ENCODE measurements around a stretch of chr5.

- PRO-cap, 10 experiments, result peak in 1 of 10 experiments; most common plus-strand start chr5:16521178 (in 1); most common minus-strand start chr5:16521054 (in 1)
Observed at GRCh38 chr5:16520689-16521326, 55.2 kb upstream of the ZNF622 start.

DNA sequence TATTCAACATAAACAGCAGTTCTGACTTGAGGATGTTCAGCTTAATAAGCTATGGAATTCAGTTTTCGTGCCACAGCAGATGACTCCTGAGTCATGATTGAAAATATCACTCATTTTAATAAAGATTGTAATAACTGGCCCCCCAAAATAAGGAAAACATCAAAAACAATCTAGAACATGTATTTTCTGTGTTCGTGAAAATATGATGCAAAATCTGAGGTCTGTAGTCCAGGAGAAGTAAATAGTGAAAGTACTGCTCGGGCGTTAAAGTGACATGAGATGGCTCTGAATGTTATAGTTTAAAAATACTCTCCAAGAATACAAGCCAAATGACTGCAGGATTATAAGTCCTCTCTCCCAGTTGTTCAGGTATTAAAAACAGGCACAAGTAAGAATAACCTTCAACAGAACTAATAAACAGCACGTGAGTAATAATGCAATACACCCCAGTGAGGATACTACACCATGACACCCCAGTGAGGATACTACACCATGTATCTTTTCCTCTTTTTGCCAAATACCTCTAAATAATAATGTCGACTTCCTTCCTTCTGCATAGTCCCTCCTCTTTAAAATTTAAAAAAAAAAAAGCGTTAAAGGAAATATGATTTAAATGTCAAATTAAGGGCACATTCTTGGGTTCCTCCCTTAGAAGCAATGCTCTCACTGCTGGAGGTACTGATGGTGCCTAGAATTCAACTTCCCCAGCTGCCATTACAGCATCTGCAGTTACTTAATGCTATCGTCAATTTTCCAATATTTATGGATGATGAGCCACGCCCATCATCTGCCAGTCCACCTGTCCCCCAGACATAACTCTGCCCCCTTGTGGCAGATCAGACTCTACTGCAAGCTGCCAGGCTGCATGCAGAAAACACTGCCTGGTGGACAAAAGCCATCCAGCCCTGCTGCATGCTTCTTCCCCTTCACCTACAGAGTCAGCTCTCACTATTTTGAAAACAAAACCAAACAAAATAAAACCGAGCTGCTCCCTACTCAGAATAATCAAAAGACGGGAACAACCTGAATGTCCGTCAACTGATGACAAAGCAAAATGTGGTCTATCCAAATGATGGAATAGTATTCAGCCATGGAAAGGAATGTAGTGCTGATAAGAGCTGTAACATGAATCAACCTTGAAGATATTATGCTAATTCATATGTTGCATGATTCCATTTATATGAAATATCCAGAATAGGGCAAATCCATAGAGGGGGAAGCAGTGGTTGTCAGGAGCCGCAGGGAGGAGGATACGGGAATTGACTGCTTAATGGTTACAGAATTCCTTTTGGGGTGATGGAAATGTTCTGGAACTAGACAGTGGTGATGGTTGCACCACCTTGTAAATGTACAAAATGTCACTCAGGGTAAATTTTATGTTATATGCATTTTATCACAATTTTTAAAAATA, 66.6 kb downstream of the RETREG1 start:
- PRO-cap, 10 experiments, result no peak in any of the 10 experiments

GRCh38 chr5:16617461-16618571, 1.0 kb upstream of the RETREG1 start:
- PRO-cap, 10 experiments, result no peak in any of the 10 experiments

DNA sequence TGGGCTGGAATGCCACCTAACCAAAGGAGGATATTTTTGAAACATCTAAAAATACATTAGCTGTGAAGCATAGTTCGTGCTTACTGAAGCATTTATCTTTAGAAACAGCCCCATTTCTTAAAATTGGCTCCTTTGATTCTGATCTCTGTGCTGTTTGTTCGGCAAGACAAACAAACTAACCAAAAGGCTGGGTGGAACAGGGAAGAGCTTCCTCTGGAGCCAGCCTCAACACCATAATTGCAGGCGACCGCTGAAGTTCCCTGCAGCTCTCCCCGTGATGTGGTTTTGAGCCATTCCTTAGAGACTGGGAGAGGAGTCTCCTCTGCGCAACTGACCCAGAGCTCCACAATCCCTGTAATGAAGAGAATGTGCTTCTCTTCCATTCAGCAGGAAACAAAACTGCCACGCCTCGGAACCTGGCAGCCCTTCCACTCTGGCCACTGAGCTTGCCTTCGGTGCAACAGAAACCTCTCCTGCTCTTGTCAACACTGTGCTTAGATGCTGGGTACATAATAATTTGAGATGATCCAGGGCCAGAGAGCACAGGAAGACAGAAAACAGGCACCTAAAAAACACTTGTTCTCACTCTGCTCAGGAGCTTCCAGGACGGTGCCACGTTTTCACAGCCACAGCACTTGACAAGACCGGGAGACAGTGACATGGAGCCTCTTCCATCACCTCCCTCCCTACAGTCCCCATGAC, 126.3 kb downstream of the MYO10 start:
- PRO-cap, 10 experiments, result peak in 3 of 10 experiments; most common plus-strand start position 536 of the sequence (in 1); most common minus-strand start position 359 of the sequence (in 3)

DNA sequence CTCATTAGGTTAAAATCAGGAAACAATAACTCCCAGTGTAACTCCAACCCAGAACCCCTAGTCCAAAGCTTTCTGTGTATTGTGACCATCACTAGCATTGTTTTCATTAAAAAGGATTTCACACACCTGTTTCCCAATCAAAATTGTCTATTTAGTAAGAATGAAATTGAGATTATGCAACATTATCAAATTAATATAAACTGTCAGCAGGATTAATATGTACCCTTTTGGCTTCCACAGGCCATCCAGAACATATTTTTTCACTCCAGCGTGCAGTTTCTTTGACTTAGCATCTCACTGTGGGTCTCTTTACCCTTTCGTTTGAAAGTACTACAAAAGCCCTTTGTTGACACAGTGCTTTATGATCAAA, 55.0 kb downstream of the MYO10 start:
- PRO-cap, 10 experiments, result no peak in any of the 10 experiments

GRCh38 chr5:16895233-16895764, 40.8 kb downstream of the MYO10 start:
- PRO-cap, 10 experiments, result no peak in any of the 10 experiments

DNA sequence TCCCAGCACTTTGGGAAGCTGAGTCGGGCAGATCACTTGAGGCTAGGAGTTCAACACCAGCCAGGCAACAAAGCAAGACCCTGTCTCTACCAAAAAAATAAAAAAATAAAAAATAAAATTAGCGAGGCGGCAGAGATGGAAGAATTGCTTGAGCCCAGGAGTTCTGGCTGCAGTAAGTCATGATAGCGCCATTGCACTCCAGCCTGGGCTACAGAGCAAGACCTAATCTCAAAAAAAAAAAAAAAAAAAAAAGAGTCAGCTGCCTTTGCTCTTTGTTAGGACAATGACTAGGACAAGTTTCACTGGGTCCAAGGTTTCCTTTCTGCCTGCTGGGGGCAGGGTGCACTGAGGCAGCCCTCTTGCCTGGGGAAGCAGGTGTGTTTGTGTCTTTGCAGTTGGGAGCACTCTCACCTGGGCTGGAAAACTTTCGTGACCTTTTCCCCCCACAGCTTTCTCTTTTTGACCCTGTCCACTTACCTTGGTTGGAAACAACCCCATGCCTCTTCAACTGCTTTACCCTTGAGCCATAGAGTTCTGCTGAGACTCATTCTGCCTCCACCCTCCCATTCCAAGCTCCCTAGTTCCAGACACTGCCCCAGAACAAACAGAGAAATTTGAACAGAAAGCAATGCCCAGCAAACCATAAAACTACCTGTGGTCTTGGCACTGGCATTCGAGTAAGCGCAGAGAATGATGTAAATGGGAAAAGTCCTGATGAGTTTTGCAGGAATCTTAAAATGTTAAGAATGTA, 16.9 kb upstream of the MYO10 start:
- PRO-cap, 10 experiments, result peak in 1 of 10 experiments; most common plus-strand start position 313 of the sequence (in 1); most common minus-strand start position 193 of the sequence (in 1)

DNA sequence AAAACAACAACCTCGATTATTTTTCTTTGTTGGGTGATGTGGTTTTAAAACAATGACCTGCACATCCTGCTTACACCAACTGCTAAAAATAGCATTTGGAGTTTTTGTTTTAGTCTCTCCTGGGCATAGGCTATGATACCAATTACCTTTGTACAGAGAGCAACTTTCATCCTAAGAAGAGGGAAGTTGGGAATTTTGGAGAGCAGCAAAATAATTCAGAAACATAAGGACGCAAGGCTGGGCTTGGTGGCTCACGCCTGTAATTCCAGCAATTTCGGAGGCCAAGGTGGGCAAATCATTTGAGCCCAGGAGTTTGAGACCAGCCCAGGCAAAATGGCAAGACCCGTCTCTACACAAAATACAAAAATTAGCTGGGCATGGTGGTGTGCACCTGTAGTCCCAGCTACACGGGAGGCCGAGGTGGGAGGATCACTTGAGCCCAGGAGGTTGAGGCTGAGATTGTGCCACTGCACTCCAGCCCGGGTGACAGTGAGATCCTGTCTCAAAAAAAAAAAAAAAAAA, 101.9 kb upstream of the MYO10 start:
- PRO-cap, 10 experiments, result no peak in any of the 10 experiments

DNA sequence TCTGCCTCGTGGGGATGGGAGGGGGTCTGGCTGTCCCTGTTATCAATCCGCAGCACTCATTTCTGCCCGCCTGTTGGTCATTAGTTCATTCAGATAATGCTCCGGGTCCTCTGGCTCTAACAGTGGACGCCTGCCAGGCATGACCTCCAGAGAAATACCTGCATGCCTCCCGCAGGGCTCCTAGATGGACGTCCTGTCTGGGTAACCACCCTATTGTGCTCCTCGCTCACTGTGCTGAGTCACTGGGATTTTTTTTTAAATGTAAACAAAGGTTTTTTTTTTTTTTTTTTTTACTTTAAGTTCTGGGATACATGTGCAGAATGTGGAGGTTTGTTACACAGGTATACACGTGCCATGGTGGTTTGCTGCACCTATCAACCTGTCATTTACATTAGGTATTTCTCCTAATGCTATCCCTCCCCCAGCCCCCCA, 116.4 kb downstream of the H3Y2 start:
- PRO-cap, 10 experiments, result peak in 1 of 10 experiments; most common minus-strand start position 155 of the sequence (in 1)

- PRO-cap, 10 experiments, result no peak in any of the 10 experiments
Observed at GRCh38 chr5:20305335-20306002, 317.5 kb upstream of the CDH18 start.

GRCh38 chr5:20615482-20615835, 627.5 kb upstream of the CDH18 start:
- PRO-cap, 10 experiments, result no peak in any of the 10 experiments

DNA sequence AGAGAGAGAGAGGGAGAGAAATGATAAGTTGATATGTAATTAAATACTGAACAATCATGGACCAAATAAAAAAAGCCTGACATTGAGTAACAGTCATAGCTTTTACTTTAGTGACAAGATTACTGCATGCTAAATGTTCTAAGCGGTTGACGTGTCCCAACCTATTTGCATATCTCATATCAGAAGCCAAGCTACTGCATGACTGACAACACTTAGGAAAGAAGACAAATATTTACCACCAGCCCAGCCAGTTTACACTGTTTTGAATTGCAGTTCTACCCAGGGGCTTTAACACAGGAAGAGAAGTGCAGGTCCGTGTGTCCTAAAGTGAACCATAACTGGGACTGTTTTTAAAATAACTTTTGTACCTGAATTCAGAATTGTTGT, 219.8 kb downstream of the PRDM9 start:
- PRO-cap, 10 experiments, result no peak in any of the 10 experiments

- PRO-cap, 10 experiments, result no peak in any of the 10 experiments
Observed at GRCh38 chr5:25083373-25083760, 438.6 kb upstream of the CDH10 start.

DNA sequence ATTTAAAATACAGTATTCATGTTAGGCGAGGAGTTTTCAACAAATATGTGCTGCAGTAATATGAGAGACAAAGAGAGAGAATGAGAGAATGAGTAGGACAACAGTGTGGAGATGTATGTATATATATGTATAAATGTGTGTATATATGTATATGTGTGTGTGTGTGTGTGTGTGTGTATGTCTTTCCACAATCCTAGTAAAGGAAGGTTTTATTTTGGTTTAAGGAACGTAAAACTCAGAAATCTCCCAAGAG, 440.9 kb upstream of the CDH10 start:
- PRO-cap, 10 experiments, result peak in 2 of 10 experiments; most common minus-strand start position 195 of the sequence (in 2)

DNA sequence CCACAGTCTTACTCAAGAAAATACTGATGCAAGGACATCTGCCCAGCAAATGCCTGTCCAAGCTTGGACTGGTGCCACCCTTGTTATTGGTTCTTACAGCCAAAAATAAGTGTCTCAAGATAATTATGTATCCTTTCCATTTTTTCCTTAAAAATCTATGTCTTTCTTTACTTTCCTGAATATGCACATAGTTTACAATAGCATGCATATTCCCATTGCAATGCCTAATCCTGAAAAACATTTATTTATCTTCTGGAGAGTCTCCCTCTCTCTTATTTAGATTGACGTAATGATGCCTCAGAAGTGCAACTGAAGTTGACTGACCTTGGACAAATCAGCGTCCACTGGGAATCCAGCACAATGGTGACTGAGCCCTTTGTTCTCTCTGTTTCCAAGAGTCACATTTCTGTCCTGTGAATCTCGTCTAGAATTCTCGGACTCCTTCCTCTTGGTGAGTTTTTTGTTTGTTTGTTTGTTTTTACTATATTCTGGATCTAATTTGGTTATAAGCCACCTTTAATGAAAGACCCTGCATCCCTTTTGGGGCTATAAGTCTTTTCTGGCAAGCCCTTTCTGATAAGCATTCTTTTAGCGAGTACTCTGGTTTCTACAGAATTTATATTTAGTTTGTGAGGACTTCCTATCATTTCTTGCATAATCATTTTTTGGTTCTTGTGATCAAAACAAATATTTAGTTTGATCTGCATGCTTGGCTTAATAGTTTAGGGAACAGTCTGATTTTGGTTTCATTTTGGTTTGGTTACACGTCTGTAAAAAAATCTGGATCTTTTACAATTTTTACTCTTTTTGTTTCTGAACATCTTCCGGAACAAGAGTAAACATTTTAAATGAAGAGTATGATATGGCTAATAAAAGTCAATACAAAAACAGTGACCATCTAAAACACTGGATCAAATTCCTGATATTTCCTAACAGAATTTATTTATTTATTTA, 1074.6 kb downstream of the CDH9 start:
- PRO-cap, 10 experiments, result no peak in any of the 10 experiments

DNA sequence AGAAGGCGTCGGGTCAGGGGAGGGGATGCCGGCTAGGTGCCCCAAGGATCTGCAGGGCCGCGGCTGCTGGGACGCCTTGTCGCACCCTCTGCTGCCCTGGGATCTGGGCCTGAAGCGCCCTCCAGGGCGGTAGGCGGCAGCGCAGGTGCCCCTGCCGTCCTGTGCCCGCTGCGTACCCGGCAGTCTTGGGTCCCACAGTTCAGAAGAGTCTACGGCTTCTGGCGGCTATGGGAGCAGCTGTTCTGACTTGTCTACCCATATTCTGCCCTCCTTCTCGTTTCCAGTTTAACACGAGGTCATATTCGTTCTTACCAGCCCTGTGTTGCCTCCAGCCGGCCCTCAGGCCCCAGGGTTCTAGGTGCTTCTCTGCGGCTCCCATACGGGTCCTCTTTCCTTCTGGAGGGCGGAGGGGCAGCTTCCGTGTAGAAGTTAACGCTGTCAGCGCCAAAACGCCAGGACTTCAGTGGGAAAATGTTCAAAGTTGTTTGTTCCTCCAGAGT, 1771.9 kb upstream of the CDH9 start:
- PRO-cap, 10 experiments, result no peak in any of the 10 experiments

- PRO-cap, 10 experiments, result peak in 10 of 10 experiments; most common plus-strand start chr5:32221897 (in 10)
Observed at GRCh38 chr5:32221775-32222131, 47.6 kb upstream of the GOLPH3 start.

GRCh38 chr5:32588443-32589125, 3.2 kb downstream of the SUB1 start:
- PRO-cap, 10 experiments, result no peak in any of the 10 experiments

DNA sequence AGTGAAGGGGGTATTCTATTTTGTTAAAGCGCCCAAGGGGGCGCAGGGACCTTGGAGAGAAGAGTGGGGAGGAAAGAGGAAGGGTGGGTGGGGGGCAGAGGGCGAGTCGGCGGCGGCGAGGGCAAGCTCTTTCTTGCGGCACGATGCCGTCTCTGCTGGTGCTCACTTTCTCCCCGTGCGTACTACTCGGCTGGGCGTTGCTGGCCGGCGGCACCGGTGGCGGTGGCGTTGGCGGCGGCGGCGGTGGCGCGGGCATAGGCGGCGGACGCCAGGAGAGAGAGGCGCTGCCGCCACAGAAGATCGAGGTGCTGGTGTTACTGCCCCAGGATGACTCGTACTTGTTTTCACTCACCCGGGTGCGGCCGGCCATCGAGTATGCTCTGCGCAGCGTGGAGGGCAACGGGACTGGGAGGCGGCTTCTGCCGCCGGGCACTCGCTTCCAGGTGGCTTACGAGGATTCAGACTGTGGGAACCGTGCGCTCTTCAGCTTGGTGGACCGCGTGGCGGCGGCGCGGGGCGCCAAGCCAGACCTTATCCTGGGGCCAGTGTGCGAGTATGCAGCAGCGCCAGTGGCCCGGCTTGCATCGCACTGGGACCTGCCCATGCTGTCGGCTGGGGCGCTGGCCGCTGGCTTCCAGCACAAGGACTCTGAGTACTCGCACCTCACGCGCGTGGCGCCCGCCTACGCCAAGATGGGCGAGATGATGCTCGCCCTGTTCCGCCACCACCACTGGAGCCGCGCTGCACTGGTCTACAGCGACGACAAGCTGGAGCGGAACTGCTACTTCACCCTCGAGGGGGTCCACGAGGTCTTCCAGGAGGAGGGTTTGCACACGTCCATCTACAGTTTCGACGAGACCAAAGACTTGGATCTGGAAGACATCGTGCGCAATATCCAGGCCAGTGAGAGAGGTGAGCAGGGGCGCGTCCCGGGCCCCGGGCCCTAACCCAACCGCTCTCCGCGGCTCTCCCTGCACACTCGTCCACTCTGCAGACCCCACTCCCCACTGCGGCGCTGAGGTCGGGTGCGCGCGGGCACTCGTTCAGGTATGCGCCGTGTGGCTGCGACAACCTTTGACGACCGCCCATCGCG, 859 bp downstream of the NPR3 start:
- PRO-cap, 10 experiments, result peak in 1 of 10 experiments; most common plus-strand start position 255 of the sequence (in 1); most common minus-strand start position 154 of the sequence (in 1)

DNA sequence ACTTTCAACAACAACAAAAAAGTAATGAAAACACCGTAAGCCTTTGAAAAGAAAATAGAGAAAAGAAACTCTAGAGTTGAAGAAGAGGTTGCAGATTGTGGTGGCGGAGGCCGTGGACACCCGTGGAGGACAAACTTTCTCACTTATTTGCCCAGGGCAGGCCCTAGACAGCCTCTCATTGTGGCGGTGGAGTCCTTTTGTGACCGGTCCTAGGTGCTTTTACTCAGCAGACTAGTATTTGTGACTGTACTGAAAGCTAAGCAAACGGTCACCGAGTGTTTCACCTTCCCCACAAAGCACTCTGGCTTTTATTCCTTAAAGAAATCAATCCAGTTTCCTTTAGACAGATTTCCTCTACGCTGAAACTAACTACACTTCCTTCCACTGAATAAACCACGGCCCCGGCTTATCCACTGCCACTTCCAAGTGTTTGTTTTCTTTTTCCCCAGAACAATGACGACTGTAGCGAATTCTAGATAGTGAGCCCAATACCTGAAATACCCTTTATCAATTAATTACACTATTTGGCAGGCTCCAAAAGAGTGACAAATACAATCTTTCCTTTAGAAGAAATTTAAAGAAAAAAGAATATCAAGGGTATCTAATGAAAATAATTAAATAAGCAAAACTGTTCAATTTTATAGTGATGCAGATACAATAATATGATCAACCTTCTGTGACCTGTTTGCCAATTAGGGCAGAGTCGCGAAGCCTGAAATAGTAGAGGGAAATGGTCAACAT, 210.1 kb upstream of the TARS1 start:
- PRO-cap, 10 experiments, result no peak in any of the 10 experiments